Myometrial cell (primary cell): ENCODE data around the genes CD226 and CBLN2.

DNA sequence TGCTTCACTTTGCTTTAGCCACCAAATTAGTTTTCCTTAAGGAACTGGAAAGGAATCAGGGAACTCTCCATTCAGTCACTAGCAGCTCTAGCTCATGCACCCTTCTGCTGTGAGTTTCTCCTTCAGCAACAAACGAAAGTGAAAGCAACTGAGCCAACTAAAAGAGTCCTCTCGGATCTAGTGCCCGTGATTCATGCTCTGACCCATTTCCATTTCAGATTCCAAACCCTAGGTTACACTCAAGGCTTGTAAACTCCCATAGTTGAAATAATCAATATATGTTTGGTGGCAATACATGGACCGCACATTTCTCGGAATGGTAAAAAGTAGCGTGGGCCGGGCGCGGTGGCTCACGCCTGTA lies 98.4 kb downstream of the DSEL start:
- RAMPAGE, long total RNA = no peak

DNA sequence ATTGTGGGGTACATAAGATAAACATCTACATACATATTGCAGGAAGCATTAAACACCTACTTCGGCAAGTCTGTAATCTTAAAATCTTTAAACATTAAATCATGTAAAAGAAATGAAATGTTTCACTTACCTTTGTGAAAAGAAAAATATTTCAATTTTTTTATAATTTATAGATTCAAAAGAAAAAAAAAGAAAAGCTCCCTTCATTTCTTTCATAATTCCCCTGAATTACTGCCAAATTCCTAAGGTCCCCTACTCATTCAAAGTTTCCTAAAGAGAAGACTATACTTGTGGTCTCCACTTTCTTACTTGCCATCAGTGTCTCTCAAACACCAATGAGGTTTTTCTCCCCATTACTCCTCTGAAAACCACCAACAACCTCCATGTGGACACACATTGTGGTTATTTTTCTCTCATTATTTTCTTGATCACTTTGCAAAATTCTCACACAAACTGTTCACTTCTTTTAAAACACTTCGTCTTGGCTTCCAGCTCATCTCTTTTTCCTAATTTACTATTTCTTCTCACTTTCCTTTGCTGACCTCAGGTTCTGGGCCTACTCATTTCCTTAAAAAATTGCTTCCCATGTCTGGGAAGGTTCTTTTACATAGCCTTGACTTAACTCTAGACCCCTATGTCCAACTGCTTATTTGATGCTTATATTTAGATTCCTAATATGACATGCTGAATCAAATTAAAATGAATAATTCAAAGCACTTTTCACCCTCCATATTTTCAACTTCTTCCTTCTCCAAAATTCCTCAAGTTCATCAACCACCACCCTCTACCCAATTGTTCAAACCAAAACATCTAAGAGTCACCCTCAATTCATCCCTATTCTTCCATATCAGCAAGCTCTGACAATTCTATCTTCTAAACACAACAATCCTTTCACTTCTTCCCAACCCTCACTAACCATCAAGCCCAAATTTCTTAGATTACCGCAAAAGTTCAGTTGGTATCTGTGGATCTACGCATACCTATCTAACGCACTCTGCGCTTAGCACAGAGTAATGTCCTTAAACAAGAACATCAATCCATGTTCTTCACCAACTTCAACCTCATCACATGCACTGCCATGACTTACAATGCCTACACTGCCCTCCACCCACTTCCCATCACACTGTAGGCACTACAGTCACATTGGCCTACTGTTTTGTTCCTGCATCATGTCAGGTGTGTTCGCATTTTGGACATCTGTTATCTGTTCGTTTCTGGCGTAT lies 19.7 kb downstream of the TMX3 start:
- RAMPAGE, long total RNA = no peak

DNA sequence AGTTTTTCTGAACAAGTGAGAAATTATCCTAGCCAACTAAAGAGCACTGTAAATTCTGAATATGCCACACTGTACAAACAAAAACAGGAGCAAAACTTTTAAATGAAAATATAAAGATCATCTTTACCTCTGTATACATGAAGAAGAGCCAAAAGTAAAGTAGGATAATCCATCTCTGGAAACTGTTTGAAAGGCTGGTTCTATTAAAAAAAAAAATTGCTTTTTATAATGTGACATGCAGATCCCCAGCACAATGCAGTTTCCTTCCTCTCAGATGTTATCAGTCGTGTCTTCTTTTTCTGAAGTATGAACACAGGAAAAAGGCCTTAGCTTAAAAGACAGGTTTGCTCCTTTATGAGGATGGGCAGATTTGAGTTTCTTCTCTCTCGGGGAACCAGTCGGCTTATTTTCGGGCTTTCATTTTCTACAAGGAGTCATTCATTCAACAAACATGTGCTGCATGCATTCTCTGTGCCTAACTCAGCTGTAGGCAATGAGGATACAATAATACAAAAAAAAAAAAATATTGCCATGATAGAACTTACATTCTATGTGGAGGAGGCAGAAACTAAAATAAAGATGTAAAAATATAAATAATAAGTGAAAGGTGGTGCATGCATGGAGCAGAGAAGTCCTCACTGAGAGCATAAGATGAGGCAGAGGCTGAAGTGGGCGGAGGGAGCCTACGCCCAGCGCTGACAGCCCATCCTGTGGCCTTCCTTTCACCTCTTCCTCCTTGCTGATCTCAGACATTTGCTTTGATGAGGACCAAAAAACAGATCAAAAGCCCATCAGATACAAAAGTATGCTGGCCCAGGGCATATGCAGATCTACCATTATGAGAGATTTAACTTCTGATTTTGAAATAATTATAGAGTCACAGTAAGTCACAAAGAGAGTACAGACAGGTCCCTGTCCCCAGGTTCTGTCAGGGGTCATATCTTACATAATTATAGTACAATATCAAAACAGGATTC lies at the start of gene CD226:
TSS of gene CD226 (minus strand) at position 640 of the 977 bp plus-strand sequence.
- RAMPAGE, long total RNA = no peak

- RAMPAGE, long total RNA = no peak
These were observed 37.5 kb upstream of the RTTN start for GRCh38 chr18:70242926-70243417.

DNA sequence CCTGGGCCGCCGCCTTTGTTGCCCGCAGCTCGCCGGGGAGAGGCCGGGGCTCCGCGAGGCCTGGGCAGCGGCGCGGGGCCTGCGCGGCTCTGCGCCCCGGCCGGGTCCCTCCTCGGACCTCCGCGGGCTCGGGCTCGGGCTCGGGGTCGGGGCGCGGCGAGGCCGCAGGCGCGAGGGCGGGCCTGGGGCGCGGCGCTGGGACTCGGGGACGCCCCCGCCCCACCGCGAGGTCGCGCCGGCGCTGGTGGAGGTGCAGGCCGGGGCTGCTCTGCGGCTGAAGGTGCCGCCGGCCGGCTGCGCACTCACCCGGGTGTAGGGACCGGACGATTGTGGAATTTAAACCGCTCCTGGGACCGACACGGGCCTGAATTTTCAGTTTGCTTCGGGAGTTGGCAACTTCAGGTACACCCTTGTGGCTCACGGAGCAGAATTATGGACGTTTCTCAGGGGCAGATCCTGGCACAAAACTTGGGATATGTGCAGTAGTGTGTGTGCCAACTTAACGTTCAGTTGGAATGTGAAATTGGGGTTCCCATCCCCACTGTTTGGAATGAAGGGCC lies 701 bp downstream of the SOCS6 start:
- RAMPAGE, long total RNA = no peak

GRCh38 chr18:70381422-70381956 lies 92.6 kb downstream of the SOCS6 start:
- RAMPAGE, long total RNA = no peak

DNA sequence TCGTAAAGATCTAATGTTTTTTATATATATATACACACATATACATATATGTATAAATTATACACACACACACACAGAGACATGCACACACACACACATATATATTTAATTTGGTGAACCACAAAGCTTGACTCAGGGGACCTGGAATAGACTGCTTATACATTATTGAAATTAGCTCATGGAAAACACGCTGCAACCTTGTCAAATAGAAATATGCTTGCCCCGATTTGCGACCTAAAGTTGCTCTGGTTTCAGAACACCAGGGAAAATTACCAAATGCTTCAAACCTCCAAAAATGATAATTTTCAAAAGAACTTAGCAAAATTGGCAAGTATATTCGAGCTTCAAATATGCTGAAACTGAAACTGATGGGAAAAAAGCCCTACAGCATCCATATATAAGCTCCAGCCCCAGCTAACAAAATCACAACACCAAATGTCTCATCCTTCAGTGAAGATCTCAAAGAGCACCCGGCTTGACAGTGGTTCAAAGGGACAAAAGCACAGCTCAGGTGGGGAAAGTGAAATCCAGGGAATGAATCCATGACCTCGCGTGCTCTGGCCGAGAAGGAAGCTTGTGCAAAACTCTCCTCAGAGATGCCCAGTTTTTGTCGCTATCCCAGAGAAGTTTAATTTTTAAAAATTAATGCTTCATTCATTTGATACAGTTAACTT lies 370.7 kb downstream of the SOCS6 start:
- RAMPAGE, long total RNA = no peak

DNA sequence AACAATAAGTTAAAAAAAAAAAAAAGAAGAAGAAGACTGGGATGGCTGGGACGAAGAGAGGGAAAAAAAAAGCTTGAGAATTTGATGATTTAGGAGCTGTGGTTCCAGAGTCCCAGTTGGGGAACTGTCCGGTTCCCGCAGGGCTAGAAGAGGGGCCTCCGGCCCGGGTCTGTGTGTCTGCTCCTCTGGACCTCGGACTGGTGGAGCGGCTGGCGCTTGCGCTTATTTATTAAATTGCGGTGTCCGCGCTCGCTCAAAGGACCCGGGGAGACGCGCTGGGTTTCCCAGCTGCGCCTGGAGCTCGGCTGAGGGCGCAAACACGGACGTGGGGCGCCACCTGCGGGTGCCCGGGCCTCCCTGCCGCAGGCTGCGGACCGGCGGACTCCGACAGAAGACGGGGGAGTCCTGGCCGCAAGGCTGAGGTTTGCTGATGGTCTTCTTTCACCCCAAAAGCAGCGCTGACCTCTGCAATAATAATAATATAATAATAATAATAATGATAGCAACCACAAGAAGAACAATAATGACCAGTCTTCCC lies at the start of gene CBLN2:
TSS of gene CBLN2 (minus strand) at position 199 of the 538 bp plus-strand sequence.
- RAMPAGE, long total RNA = no peak

- RAMPAGE, long total RNA = no peak
These were observed 48.0 kb downstream of the TIMM21 start for GRCh38 chr18:74196365-74196747.

DNA sequence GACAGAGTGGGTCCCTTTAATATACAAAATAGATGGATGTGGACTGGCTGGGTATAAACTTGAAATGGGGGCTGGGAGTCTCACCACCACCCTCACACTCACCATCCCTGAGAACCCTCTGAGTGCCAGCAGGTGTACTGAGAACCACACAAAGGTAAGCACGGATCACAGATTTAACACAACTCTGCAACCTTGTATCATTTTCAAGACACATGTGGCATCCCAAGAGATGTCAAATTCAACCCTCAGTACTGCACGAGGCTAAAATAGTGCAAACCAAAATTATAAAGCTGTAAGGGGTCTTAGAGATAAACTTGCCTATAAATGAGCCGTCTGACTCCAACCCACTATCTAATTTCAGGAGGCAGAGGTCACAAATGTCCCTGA lies 68.6 kb downstream of the TIMM21 start:
- RAMPAGE, long total RNA = no peak

- RAMPAGE, long total RNA = no peak
These were observed 61.8 kb downstream of the CYB5A start for GRCh38 chr18:74229818-74230569.

GRCh38 chr18:74234548-74235162 lies 57.1 kb downstream of the CYB5A start:
- RAMPAGE, long total RNA = no peak

- RAMPAGE, long total RNA = no peak
These were observed 40.4 kb downstream of the CYB5A start for GRCh38 chr18:74251204-74251836.

- RAMPAGE, long total RNA = no peak
These were observed 57.8 kb downstream of the C18orf63 start for GRCh38 chr18:74373273-74374001.

- RAMPAGE, long total RNA = no peak
These were observed 49.3 kb downstream of the DIPK1C start for GRCh38 chr18:74407843-74408223.

DNA sequence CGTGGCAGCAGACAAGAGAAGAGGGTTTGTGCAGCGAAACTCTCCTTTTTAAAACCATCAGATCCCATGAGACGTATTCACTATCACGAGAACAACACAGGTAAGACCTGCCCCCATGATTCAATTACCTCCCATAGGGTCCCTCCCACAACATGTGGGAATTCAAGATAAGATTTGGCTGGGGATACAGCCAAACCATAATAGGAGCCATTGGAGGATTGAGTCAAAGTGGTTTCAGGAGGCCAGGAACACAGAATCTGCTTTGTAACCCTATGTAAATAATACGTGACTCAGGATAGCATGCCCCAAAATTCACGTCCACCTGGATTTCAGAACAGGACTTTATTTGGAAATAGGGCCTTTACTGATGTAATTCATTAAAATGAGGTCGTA lies 16.1 kb upstream of the CNDP2 start:
- RAMPAGE, long total RNA = no peak

GRCh38 chr18:74508826-74509295 lies 12.7 kb downstream of the CNDP2 start:
- RAMPAGE, long total RNA = no peak

DNA sequence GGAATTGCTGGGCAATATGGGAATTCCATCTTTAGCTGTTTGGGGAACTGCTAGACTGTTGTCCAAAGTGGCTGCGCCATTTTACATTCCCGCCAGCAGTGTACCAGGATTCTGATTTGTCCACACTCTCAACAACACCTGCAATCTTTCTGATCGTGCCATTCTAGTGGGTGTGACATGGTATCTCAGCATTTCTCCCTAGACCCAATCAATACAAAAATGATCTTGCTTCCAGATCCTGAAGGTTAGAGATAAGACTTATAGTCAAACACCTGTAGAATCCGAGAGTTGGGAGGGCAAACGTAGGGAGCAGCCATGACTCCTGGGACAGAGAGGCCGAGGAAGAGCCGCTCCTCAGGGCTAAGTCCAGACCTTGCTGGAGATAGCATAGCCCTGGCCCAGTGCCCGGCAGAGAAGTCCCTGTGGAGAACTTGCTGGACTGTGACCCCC lies 8.8 kb upstream of the CNDP1 start:
- RAMPAGE, long total RNA = no peak

DNA sequence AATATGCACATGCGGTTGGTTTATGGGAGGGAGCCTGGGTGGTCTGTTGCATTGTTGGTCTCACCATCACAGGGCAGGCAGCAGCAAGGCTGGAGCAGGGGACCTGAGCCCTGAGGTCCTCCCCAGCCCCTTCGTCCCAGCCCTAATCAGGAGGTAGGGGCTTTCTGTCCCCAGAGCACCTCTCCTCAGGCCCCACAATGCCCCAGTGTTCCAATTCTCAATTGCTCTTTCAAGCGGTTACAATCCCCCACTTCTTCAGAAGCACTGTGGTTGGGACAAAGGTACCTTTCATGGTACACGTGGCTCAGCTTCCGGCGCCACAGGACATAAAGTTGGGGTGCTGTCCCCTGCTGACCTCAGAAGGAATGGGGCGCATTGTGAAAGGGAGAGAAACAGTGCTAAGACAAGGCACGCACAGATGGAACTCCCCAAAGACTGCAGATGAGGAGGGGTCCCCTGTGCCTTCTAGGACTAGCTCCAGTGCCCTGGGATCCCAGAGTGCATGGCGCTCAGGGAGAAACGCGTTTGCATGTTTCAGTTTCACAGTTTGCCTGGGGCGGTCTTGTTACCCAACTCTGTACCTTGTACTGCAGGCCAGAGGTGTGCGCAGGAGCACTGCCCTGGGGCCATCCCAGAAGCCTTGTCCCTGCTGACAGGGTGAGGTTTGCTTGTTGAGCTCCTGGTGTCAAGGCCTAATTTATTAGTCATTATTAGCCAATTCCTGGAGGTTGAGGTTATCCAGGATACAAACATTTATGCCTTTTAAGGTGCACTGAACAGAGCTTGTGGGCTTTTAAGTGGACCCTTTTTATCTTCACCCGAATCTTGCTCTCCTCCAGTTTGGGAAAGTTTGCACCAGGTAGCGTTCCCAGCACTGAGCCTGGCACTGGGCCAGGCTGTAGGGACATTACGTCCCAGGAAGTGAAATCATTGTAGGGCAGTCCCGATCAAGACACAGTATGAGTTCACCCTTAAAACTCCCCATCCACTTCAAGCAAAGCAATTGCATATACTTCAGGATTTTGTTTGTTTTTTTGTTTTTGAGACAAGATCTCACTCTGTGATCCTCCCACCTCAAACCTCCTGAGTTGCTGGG lies 7.6 kb downstream of the CNDP1 start:
- RAMPAGE, long total RNA = no peak

GRCh38 chr18:74694446-74694772 lies 96.7 kb downstream of the ZNF407 start:
- RAMPAGE, long total RNA = no peak